Mononuclear cell (primary cell): ENCODE measurements around the gene CPSF4.

- RRBS, result no CpG with 5 or more reads among the region's 10 CpGs
Observed at GRCh38 chr7:99109105-99110182, 34.5 kb downstream of the SMURF1 start.

DNA sequence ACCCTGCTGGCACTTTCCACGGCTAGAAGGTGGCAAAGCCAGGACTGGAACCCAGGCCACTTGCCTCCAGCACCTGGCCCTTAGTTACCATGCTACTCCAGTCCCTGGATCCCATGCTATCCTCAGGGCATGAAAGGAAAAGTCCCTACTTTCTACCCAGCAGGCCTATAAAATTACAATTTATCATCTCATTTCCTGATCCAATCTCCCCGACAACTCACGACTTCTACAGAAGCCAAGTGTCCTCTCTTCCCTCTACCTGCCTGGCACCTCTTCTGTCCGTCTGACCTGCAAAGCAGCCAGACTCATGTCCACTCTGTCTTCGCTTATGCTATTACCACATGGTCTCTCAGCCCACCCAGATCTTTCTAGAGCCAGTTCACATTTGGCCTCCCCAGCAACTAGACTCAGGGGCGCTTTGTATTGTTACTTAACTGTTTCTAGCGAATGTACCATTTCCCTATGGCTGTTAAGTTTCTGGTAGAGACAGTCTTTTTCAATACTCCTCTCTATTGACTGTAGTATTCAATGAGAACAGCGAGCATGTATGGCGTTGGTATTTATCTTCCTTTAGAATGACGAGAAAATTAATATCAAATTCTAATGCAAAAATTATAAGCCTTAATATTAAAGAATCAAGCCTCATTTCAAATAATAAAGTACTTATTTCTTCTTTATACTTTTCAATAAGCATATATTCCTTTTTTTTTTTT is 18.1 kb downstream of the SMURF1 start:
- RRBS, result no CpG with 5 or more reads among the region's 10 CpGs

GRCh38 chr7:99200911-99201553 is 6.9 kb downstream of the KPNA7 start:
- RRBS, result no CpG with 5 or more reads among the region's 5 CpGs

DNA sequence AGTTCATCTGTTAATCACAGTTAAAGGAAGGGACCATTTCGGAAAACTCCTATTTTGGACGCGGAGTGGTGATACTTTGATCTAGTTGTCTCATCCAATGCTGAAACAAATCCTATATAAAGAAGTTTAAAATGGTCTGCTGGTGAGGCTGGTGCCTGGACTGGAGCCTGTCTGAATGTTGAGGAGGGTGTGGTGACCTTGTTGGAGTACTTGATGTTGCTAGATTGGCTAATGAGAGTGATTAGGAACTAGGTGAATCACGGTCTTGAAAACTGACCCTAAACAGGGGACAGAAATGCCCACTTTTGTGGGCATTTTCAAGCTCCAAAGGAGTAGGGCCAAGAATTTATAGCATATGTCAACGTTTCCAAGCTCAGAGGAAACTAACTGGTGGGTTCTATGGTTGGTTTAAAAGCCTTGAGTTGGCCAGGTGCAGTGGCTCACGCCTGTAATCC is 2.0 kb downstream of the ARPC1A start:
- RRBS, result no CpG with 5 or more reads among the region's 6 CpGs

DNA sequence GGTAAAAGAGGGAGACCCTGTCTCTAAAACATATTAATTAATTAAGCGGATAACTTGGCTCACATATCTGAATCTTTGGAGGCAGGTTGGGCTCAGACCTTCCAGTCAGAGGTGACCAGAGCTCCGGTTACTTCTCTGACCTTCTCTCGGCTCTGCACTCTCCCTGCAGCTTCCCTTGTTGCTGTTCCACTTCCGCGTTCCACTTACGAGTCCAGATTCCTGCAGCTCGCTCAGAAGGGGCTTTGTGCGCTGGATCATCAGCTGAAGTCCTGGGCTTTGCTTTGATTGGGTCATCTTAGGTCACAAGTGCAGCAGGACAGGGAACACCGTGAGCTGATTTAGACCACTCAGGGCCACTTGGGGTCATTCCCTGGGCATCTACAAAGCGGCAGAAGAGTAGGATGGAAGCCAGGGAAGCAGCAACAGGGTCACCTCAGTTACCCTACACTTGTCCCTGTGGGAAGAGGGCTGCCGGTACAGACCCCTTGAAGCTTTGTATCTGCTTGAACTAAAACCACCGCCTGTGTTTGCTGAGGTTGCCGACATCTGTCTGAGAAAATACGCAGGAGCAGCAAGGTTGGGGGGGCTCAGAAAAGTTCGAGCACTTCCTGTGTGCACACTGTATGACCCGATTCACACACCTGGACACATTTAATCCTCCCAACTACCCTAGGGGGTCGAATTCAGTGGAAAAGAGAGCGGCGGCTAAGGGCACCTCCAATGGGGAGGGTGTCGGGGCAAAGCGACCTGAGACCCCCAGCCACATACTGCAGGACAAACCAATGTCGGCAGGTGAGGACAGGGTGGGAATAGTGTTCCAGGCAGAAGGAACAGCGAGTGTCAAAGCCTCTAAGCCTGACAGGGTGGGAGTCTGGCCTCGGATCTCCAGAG is 1.8 kb upstream of the ARPC1B start:
- RRBS, result no CpG with 5 or more reads among the region's 24 CpGs

GRCh38 chr7:99381611-99382062 is 7.1 kb downstream of the ARPC1B start:
- RRBS, result no CpG with 5 or more reads among the region's 7 CpGs

- RRBS, result under 1% methylated on average over 9 of the region's 32 CpGs
Observed at GRCh38 chr7:99407693-99408378, 561 bp downstream of the PDAP1 start.

DNA sequence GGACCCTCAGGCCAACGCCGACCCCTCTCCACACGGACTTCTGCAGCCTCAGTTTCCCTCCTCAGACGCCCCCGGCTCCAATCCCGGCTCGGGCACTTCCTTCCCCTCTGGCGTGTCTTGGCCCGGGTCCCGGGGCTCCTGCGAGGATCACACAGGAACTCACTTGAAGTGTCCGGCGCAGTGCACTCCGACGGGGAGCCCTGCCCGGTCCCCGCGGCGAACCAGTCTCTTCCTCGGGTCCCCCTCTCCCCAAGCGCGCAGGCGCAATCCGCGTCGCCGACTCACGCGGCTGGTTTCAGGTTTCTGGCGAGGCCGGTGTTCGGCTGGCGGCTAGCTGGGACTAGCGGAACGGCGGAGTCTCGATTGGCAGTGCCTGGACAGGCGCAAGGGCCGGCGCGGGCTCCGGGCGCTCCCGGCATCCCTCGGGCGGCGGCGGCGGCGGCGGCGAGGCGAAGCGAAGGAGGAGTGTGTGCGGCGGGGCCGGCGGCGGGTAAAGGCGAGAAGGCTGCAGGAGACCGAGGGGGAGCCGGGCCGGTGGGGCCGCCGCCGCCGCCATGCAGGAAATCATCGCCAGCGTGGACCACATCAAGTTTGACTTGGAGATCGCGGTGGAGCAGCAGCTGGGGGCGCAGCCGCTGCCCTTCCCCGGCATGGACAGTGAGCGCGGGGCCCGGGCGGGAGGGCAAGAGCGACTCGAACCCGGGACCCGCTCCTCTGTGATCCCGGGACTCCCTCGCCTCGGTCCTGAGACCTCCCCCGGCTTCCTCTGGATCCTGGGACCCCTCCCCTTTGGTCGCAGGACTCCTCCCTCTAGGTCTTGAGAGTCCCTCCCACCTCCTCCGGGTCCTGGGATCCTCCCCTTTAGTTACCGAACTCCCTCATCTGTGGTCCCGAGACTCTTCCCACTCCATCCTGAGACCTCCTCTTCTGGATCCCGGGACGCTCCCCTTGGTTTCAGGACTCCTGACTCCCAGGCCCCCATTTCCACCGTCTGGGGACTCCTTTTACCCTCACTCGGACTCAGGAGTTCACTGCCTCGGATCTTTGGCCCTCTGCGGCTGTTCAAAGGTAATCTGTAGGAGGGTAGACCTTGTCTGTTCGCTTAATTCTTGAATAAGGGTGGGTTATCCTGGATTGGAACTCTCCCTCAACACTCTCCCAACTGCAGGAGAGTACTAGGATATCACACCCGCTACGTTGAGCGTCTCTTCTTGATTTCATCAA is at the start of gene CPSF4:
CPSF4 (plus strand) TSS at position 415 of the 1,224 bp plus-strand sequence.
- RRBS, result 2% methylated on average over 54 of the region's 100 CpGs

DNA sequence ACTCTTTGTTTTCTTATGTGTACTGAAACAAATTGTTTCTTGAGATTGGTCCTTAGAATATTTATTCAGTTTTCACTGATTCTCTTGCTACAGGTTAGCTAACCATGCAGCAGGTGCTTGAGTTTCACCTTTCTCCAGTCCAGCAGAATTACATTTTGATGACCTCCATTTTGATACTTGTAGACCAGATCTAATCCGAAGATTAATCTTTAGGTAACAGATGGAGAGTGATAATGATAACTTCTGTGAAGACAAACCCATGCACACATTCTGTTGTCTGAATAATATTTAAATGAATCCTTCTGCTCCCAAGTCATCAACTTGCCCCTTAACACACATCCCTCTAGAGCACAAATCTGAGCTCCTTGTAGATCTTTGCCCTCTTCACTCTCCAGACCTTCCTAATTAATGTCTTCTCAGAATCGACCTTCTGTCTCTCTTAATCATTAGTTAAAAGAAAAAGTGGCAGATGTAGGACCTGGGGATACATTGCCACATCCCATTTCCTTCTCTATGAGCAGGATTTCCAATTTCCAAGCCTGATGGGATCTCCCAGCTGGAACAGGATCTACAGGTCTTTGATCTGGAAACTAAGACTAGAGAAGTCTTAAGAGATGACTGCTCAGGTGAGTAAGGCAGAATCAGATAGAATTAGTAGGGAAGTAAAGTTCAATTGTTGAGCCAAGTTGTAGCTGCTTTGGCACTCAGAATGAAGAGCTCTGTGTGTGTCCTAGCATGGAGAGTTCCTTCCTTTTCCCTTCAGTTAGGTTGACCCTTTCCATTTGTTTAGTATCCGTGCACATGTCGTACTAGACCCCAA is 12.9 kb downstream of the ZNF655 start:
- RRBS, result no CpG with 5 or more reads among the region's 4 CpGs

GRCh38 chr7:99658419-99659324 is 21.1 kb downstream of the CYP3A5 start:
- RRBS, result no CpG with 5 or more reads among the region's 16 CpGs

DNA sequence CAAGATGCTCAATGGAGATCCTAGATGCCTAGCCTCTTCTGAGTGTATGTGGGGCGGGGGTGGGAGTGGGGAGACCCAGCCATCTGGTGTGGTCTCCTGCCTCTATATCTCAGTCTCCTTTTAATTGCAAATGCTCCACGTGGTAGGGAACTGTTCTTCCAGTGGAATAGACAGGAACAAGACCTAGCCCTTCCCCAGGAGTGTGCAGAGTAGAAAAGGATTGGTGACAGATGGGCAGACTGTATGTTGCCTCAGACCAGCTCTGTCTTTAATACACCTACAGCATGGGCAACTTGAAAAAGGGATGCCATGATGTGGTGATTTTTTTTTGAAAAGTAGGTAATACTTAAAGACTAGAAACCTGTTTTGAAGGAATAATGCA is 12.6 kb downstream of the CYP3A5 start:
- RRBS, result no CpG with 5 or more reads among the region's 2 CpGs

GRCh38 chr7:99693238-99694087 is 13.7 kb upstream of the CYP3A5 start:
- RRBS, result no CpG with 5 or more reads among the region's 14 CpGs

DNA sequence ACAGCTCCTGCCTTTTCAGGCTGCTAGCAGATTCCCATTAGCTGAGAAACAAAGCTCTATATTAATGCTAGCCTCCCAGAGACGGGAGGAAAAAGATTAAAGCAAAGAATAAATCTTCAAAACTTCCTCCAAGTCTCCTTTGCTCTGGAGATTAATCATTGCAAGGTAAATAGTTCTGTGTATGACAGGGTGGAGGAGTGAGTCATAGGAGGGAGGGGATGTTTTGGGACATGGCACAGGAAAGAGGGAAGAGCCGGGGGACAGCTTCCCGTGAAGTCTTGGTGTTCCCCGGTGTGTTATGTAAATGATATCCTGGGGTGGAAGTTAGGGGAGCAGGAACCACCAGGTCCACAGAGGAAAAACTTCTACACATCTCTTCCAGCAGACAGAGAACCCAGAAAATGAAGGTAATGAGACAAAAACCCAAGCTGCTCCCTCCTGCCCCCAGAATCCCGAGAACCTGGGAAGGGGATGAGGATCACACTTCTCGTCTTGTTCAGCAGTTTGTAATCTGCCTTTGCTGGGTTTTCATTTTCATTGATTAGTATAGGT is 19.4 kb upstream of the CYP3A5 start:
- RRBS, result no CpG with 5 or more reads among the region's 6 CpGs

DNA sequence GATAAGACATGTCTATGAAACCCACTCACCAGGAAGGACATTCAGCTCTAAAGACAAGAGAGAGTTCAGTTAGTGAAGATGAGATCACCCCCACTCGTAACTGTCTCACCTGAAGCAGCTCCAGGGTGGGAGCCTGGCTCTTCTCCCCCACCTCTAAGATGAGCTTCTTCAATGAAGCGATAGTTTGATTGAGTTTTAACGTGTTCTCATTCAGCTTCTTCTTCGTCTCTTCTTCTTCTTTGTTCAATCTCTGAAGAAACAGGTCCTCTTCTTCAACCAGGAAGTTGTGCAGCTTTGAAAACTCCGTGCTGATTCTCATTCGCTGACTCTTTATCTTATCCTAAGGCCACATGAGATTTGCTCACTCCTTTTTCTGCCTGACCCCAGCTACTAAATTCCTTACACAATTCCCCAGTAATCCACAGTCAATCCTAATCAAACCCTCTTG is 10.8 kb downstream of the TRIM4 start:
- RRBS, result no CpG with 5 or more reads among the region's 6 CpGs

- RRBS, result no CpG with 5 or more reads among the region's 4 CpGs
Observed at GRCh38 chr7:99971051-99971541, 4.7 kb downstream of the AZGP1 start.

GRCh38 chr7:100148340-100148817 is 339 bp upstream of the LAMTOR4 start:
- RRBS, result 0% methylated on average over 3 of the region's 29 CpGs

- RRBS, result no CpG with 5 or more reads among the region's 12 CpGs
Observed at GRCh38 chr7:100334957-100335475, 22.9 kb upstream of the PILRB start.

GRCh38 chr7:100354774-100355411 is 3.0 kb upstream of the PILRB start:
- RRBS, result no CpG with 5 or more reads among the region's 7 CpGs

DNA sequence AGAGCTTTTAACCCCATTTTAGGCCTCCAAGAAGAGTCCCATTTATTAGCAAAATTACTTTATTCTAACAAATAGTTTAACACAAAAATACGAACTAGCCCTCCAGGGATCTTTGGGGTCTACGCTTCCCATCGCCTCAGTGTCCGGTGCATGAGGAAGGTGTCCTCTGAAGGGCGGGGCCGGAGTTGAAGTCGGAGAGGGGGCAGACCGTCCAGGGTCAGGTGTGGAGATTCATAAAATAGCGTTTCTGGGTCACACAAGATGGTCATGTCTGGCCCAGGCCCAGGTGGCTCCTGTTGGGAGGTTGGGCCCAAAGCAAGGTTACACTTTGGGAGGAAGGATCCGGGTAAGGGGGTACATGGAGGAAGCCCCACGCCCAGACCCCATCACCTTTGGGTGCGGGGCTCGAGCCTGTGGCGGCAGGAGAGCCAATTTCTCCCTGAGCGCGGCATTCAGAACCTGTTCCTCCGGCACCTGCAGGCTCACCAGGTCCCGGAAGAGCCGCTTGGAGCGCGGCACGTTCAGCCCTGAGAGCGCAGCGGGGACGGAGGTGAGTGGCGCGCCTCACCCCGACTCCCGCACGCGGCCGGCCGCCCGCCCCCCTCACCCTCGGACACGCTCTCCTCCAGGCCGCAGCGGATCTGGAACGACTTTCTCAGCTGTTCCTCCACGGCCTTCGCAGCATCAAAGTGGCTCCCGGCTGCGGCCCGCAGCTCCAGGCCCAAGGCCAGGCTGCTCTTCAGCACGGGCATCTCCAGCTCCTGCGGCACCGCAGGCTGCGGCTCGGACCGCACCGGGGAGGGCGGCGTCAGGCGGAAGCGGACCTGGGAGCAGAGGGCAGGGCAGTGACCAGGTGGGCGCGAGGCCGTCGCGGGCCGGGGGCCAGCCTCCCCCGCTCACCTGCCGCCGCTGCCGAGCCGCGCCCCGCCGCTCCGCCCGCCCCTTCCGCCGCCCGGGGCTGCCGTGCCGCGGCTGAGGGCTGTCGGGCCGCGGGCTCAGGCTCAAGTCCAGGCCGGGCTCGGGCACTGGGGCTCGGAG is 737 bp downstream of the PPP1R35 start:
- RRBS, result 1% methylated on average over 61 of the region's 83 CpGs

DNA sequence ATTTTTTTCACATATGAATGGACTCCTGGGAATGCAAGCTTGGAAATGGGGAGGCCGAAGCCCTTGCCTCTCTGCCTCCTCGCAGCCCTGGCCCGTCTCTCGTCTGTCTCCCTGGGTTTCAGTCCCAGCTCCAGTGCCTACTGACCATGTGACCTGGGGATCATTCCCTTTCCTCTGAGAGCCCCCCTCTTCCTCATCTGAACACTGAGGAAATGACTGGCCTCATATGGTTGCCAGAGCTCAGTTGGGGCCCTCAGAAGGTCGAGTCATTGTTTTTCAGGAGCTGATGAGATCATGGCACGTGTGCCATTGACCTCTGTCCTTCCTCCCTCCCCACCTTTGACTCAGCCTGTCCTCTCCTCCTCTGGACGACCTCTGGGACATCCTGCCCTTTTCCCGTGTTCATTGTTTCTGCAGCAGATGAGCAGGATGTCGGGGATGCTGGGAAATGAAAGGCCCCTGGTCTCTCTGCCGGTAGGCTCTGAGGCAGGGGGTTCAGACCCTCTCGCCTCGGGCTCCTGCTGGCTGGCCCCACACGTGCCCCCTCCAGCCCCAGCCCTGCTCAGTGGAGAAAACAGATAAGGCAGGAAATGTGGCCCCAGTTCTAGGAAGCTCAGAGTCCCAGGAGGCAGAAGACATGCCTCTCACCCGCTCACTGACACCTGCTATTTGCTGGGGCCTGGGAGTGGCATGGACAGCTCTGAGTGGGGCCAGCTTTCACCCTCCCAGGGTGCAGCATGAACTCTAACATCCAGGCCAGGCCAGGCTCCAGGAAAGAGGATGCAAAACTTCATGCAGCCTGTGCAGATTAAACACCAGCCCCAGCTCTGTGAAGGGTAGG is 8.2 kb upstream of the PPP1R35 start:
- RRBS, result no CpG with 5 or more reads among the region's 14 CpGs